ENCODE measurements around the gene NEIL3.

DNA sequence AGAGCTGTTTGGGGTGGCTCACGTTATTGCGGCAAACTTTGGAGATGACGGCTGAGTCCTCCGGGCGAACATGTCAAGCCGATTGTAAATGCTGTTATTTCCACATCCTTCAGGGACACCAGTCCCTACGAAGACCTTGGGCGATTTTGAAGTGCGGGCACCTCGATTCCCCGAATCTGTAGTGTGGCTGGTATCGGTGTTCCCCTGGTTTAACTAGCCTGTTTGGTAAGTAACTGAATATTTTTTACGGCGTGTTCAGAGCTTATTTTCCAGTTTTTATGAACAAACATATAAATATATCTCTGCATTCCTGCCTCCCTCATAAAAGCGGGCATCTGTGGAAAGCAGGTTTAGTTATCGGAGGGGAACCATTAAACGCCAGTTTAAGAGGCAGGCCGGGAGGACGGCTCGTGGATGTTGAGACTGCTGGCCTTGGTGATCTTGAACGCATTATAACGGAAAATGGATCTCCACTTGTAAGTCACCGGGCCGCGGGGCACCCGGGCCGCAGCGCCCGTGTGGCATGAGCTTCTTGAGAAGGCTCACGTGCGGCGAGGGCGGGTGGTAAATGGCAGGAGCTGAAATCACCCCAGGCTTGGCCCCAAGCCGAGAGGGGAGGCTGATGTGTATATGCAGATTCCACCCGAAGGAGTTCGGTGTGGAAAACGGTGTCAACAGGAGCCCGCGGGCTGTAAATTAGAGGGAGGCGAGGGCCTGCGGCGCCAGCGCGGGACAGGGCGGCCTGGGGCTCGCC is 1.0 kb upstream of the HAND2 start:
- RRBS: 33% methylated on average over 9 of the region's 46 CpGs

GRCh38 chr4:173536720-173537176 is 6.7 kb upstream of the HAND2 start:
- RRBS: no CpG with 5 or more reads among the region's 11 CpGs

DNA sequence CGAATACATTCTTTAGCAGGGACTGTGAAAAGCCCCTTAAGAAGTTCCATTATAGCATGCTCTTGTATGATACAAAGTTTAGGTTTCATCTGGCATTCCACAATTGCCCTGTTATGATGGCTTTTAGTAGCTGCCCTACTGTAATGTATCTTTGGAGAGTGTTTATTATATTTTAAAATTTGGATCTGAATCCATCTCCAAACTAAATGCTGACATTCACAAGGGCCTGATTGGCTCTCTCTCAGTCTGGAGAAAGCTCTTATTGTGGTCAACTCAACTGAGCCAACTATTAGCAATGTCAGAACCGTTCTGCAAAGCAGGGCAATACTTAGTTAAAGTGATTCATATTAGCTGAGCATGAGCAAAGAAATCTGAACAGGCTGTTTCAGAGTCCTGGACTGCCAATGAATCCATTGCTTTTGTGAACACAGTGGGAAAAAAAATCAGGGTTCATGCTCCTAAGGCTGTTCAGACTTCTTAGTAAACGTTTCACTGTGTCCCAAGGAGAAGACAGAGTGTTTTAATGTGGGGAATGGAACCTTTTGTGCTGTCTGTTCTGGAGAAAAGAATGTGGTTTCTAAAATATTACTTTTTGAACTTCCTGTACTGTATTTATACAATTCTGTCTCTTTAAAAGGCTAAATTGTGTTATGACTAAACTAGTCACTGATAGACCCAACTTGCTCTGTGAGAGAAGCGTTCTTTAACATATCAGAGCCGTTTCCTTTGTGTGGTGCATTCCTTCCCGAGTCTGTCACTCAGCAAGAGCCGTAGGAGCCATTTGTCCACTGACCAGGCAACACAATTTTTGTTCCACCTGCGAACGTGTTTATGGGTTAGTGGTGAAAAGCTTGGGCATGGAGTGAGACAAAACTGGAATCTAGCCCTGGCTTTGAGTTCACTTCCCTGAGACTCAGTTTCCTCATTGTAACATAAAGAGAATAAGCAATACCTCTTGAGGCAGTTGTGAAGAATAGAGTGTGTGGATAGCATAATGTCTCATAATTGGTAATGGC is 366.1 kb downstream of the FBXO8 start:
- RRBS: no CpG with 5 or more reads among the region's 9 CpGs

GRCh38 chr4:174461758-174462085 is 60.6 kb downstream of the HPGD start:
- RRBS: no CpG with 5 or more reads among the region's 2 CpGs

GRCh38 chr4:174534377-174535326 is 12.4 kb upstream of the HPGD start:
- RRBS: no CpG with 5 or more reads among the region's 5 CpGs

DNA sequence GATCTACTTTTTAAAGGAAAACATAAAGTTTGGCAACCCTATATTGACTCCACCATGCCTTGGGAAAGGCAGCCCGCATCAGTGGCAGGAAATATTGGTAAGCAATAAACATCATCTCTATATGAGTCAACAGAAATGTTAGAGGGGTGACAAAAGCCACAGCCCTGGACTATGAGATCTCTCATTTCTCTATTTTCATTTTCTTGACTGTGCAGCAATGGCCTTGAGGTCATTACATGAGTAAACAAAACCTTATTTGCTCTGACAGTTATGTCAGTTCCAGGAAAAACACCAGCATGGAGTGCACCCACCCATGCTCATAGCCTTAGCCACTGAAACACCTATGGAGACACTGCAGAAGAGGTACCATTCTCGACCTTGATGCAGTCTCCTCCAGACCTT is 15.8 kb upstream of the HPGD start:
- RRBS: no CpG with 5 or more reads among the region's 2 CpGs

- RRBS: no CpG with 5 or more reads among the region's 5 CpGs
These were observed 1.7 kb upstream of the ASB5 start for GRCh38 chr4:176270680-176271241.

DNA sequence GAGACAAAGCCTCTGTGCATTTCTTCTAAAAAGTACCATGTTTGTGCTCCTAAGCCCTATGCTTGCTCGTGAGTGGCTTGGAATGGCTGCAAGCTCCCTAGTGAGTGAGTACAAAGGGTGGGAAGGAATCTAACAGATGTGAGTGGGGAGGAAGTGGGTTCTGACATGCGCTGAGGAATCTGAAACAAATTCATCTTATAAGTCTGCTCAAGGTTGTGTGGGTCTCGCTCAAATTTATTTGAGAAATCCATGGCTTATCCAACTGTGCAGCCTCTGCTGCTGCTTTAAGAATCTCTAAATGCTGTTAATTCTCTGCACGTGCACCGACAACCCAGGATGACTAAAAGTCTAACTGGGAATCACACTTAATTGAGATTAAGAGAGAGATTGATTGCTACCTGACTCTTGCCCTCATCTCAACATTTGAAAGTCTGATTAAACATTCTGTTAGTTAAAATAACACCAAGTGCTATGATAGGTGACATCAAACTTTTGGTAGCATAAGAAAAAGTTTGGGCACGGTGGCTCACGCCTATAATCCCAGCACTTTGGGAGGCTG is 13.5 kb downstream of the SPCS3 start:
- RRBS: no CpG with 5 or more reads among the region's 7 CpGs

- RRBS: 1% methylated on average over 6 of the region's 53 CpGs
These were observed at the start of gene NEIL3 for GRCh38 chr4:177309588-177310507. NEIL3 (plus strand) TSS chr4:177309874.

DNA sequence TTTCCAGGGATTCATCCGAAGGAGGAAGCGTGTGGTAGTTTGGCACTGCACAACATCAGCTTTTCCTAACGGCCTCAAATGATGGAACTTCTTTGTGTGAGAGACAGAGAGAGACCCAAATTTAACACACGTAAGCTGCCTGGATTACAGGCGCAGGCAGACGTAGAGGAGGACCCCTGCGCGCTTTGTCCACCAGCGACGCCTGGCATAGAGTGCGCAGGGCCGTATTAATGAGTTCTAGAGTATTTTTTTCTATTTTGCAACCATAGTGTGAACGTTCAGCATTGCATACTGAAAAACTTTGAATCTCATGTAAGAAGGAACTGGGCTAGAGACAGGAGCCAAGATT is 101.8 kb upstream of the TENM3 start:
- RRBS: no CpG with 5 or more reads among the region's 13 CpGs

DNA sequence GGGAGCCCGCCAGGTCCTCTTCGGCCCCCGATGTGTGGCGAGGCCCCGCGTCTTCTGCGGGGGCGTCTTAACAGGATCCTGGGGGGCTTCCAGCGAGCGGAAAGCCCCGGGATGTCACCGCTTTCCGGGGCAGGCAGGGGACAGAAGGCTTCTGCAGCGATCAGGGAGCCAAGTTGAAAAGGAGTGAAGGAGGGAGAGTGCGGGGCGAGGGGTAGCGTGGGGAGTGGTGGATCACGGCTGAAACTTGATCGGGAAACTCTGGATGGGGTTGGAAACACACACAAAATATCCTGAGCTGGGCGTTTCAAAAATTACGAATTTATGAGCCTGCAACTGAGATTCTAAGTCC is 98.1 kb upstream of the TENM3 start:
- RRBS: no CpG with 5 or more reads among the region's 21 CpGs

DNA sequence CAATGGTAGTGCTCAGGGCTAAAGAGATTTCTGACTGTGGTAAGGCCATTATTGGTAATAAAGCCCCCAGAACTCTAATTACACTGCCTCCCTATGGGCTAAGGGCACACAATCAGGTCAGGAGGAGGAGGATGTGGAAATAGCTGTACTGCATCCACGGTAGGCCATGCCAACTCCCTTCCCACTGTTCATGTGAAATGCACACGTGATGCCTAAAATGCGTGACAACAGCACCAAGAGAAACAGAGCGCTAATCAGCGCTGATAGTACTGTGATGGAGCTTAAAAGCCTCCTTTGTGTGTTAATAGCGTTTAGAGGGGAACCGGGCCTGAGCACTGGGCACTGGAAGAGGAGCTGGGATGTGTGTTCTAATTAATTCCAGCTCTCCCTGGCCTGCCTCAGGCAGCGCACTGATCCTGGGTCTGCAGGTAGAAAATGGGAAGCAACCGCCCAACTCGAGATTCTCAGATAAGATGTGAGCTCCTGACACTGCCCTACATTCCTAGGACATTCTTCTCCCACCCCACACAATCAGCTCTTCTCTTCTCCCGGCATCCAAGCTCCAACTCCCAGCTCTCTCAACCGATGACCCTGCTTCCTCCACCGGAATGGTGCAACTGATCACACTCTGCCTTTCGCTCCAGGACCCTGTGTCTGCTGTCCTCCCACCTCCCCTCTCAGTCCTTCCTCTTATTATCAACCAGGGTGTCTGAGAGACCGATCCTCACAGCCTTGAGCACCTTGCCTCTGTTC is 12.8 kb downstream of the DCTD start:
- RRBS: 98% methylated on average over 3 of the region's 15 CpGs

GRCh38 chr4:183097192-183097608 is 1.9 kb upstream of the WWC2 start:
- RRBS: 97% methylated on average over 6 of the region's 17 CpGs

DNA sequence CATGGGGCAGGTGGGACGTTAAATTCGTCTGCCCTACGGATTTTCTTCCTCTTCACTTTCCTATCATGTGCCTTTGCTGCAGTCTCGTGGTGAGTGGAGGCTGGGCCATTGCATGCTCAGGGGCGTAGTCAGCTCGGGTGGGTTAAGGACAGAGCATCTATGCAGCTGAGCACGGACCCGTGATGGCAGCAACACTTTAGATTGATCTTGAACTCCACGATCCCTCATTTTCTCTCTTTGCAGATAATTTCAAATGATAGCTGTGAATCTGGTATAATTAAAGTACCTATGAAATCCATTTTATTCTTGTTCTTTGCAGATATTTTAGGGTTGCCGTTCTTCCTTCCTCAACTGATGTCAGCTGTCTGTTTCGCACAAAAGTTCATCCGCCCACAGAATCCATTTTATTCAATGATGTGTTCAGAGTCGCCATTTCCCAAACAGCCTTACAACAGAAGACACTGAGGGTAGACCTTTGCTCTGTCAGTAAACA is 51.4 kb downstream of the CLDN22 start:
- RRBS: no CpG with 5 or more reads among the region's 13 CpGs

GRCh38 chr4:183504042-183504605 is 734 bp upstream of the ING2 start:
- RRBS: under 1% methylated on average over 45 of the region's 66 CpGs

DNA sequence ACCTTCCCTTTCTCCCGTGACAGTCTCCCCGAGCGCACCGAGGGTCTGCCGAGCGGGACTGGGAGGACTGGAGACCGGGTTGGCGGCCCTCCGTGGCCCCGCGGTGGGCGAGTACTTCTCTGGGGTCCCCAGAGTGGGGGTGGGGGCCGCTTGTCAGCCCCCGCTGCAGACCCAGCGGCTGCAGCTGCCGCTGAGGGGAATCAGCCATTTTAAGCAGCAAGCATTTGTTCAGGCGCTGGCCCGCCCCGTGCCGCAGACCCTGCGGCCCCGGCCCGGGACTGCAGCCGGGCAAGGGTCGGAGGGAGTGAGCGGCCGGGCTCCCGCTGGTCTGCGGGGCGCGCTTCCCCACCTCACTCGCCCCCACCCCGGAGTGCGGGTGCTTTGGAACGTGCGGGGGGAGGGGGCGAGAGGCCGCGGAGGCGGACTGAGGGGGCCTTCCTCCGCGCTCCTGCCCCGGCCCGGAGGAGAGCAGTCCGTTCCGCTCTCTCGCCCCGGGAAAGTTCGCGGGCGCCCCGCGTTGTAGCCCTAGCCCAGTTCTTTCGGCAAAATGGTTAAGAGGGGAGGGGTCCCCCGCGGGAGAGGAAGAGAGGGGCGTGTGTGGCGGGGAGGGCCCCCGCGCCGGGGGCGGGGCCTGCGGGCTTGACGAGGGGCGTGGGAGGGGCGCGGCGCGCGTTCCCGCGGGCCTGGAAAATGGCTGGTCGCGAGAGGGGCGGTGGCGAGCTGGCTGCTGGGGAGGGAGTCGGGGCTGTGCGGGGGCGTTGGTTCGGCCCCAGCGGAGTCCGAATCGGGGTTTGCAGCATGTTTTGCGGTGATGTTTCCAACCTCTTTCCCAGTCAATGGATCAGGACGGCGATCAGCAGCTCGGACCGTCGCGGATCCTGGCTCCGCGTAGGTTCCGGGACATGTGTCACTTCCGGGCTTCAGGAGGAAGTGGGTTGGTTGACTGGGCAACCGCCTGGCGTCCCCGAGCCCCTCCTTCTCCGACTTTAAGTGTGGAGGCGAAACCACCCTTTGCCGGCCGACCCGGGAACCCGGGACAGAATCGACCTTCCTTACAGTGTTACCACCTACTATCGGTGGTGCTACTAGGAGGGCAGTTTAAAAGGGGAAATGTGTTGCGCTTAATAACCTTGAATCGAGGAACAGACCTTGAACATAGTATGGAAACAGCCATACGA is 962 bp downstream of the ING2 start:
- RRBS: 2% methylated on average over 22 of the region's 108 CpGs

DNA sequence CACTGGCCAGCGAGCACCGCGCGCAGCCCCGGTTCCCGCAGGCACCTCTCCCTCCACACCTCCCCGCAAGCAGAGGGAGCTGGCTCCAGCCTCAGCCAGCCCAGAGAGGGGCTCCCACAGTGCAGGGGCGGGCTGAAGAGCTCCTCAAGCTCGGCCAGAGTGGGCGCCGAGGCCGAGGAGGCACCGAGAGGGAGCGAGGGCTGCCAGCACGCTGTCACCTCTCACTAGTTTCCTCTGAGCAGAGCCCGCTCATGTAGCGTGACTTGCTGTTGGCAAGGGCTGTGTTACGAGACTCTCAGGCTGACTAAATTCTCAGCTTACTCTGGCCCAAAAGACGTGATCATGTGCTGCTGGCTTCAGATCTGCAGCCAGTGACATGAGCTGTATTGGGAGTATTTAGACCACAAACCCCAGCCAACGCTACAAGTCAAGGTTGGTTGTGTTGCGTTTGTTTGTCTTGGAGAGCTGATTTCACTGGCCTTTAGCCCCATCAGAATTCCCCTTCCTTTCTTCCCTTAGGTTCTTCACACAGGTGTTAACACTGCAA is 87.8 kb downstream of the TRAPPC11 start:
- RRBS: no CpG with 5 or more reads among the region's 21 CpGs

DNA sequence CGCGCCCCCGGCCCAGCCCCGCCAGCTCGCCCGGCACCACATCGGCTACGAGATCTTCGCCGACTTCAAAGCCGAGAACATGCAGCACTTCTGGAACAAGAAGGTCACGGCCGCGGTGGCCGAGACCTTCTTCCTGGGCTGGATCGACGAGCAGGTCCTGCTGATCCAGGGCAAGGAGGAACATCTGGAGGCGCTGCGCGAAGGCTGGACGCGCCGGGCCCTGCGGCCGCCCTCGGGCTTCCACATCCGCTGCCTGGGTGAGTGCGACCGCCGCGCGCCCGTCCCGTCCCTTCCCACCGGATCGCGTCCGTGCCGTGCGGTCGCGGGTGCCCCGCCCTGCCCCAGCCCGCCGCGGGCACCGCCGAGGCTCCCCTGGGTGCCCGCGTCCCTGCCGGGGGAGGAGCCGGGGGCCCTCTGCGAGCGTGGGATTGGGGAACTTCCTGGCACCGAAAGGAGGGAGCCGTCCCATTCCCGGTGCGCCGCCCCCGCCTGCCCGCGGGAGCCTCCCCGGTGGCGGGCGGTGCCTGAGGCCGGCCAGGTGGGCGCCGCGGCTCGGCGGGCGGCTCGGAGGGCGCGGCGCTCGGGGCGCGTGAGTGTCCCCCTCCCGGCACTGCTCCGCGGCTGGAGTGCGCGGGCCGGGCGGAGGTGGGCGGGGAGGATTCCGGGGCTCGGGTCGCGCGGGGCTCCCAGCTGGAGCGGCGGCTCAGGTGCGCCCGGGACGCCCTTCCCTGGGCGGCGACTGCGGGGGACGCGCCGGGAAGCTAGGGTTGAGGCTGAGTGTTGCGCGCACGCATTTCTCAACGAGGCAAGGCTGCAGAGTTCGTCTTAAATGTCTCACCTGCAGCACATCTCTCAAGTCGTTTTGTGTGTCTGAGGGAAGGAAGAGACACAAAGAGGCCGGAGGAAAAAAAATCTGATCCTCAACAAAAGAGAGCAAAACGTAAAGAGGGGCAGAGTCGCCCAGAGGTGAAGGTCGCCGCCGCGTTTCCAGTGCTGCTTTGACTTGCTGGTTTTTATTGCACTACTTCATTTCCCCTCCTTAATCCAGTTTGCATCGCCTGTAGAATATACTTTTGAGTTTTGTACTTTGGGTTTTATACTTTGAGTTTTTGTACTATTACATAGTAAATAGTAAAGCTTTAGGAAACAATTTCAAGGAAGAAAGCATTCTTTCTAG is 106.9 kb upstream of the STOX2 start:
- RRBS: 7% methylated on average over 70 of the region's 117 CpGs

DNA sequence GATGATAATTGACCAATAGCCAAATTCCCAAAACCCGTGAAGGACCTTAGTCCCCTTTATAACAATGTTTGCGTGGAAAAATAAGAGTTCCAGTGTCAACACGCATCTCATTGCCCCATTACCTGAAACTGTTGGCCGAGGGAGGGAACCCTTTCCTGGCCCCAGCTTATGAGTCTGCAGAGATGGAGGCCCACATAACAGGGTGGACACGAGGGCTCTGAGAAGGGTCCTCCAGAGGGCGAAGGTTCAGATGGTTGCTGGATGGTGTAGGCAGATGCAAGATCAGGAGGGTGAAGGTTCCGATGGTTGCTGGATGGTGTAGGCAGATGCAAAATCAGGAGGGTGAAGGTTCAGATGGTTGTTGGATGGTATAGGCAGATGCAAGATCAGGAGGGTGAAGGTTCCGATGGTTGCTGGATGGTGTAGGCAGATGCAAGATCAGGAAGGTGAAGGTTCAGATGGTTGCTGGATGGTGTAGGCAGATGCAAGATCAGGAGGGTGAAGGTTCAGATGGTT is 19.3 kb upstream of the STOX2 start:
- RRBS: no CpG with 5 or more reads among the region's 8 CpGs

DNA sequence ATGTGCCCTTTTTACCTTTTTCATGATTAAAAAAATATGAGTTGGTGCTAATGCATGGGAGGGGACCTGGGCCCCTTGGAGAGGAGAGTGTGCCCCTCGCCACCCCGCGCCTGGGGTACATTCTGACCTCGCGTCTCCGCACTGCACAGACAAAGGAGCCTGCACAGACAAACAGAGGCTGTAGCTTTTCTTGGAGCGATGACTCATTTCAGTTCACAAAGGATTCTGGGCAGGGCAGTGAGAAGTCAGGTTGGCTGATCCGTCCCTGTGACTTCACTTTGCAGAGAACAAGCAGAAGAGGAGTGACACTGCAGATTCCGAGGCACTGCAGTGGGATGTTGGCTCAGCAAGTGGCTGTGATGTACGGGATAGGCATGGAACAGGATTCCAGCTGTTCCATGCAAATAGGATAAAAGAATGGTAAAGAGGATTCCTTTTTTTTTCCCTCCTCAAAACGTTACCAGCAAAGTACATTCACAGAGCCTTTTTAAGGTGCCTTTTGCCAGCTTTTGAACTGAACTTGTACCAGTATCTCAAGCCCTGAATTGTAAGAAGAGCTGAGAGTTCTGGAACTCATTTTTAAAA is 83.0 kb downstream of the STOX2 start:
- RRBS: no CpG with 5 or more reads among the region's 11 CpGs